Panc1 (cell line): ENCODE measurements around the genes CLP1, MED19, GLYATL1 and OR4D9.

DNA sequence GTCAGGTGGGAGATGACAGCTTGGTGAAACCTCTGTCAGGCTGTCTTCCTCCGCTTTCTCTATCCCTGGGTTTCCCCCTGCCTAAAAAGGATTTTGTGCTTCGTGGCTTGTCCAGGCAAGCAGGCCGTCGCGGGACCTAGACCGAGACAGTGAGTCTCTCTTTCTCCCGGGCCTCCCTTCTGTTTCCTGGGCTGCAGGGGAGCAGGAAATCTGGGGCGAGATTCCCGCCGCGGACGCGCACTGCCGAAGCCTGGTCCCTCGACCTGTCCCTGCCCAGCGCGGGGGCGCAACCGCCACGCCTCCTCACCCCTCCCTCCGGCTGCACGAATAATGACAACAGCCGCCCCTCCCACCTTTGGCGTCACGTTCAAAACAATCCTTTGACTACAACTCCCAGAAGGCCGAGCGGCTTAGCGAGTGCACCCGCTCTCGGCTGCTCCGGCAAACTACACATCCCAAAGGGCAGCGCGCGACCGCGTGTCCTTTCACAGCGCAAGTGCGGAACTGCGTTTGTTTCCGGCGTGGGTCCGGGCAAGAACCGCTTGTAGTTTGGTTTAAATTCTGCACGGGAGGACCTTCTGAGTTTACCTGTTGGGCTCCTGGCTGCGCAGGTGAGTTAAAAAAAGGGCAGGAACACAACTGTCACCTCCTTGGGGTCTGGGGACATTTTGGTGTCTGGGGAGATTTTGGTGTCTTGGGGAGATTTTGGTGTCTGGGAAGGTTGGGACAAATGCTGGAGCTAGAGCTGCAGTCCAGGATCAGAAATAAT lies at the start of gene CLP1:
Gene CLP1 (plus strand): TSS at position 513 of the 769 bp plus-strand sequence.
- RRBS, 2 experiments, result under 1 to 5% methylated on average over 8 to 15 of the region's 45 CpGs

DNA sequence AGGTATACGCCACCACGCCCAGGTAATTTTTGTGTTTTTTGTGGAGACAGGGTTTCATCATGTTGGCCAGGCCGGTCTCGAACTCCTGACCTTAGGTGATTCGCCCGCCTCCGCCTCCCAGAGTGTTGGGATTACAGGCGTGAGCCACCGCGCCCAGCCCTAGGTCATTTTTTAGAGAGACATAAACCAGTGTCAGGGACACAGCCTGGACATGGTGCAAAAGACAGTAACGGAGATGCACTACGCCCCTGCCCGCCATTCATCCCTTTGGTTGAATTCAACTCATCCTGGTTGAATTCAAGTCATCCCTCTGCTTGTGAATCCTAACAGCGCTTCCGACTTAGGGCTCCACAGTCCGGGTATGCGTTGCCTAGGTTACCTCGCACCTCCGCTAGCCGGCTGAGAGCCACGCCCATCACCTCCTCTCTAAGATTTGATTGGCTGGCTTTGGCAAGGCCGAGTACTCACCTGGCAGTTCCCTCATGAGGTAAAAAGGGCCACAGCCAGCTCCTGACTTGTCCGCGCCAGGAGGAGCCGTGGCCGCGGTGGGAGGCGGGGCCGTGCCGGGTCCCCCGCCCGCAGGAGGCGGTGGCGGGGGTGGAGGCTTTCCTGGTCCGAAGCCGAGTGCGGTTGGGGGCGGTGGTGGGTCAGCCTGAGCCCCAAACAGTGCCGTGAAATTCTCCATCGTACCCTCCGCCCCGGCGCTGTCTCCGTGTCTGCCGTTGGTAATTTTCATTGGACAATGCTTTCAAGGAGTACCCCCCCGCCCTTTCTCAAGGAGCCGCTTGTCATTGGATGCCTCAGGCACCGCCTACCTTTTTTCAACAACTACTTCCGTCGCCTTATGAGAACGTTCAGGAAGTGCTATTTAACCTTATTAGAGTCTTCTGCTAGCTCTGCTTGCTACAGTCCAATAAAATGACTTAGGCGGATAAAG lies at the start of gene MED19:
Gene MED19 (minus strand): TSS at position 721 of the 937 bp plus-strand sequence.
- RRBS, 2 experiments, result 0 to 11% methylated on average over 3 to 8 of the region's 52 CpGs

- RRBS, 2 experiments, result no CpG with 5 or more reads among the region's 39 CpGs
These were observed 1.4 kb upstream of the BTBD18 start for GRCh38 chr11:57752907-57753494.

GRCh38 chr11:57792821-57793519 lies 31.4 kb downstream of the CTNND1 start:
- RRBS, 2 experiments, result no CpG with 5 or more reads among the region's 2 CpGs

DNA sequence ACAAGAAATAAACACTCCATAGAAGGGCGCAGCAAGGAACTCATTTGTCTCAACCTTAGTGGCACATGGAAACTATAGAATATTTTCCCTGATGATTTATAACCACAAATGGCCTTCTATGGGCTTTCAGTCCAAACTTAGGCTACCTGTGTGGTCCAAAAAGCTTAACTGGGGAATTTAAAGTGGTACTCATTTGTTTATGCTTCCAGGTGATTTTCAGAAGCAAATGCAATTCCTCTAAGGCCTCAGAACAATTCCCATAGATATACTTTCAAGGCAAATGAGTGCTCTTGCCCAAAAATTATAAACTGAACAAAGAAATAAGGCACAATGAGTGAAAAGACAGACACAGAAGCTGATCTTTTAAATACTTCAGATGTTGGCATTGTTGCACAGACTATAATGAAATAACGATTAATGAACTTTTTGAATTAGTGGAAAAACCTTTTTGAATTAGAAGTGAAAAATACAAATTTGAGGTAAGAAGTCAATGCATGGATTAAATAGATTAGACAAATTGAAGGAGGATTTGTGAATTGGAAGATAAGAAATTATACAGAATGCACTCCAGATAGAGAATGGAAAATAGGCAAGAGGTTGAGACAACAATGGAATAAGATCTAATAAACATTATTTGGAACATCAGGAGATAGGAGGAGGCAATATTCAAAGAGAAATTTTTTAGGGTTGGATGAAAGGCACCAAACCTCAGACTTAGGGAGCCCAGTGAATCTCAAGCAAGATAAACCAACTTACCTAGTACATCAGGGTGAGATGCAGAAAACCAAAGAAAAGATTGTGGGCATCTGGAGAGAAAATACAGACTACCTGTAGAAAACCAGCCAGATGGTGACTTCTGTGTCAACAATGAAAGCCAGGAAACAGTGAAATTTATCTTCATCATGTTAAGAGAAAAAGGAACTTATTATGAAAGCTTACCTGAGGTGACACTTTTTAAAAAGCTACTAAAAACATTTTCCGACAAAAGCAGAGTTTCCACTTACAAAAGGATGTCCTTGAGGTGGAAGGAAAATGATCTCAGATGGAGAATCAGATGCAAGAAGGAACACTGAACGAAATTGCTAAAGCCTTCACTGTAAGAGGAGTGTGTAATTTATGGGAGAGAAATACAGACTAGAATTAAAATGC lies 61.4 kb downstream of the CTNND1 start:
- RRBS, 2 experiments, result no CpG with 5 or more reads among the region's 4 CpGs

GRCh38 chr11:58577938-58578654 lies 767 bp upstream of the ZFP91 start:
- RRBS, 2 experiments, result 1 to 4% methylated on average over 5 of the region's 43 CpGs

DNA sequence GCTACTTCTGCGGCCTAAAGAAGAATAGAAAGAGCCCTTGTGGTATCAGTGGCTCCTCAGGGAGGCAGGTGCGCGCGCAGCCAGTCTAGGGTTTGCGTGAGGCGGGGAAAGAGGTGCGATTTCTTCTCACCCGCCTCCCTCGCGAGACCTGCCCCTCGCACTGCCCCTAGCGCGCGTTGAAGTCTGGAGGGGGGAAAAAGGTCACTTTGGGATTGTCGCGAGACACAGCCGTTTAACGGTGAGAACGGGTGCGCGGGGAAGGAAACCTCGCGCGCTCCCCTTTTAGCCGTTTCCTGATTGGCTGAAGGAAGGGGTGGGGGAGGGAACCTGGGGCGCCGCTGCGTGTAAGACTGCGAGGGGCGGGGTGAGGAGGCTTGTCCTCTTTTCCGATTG lies 212 bp upstream of the ZFP91 start:
- RRBS, 2 experiments, result no CpG with 5 or more reads among the region's 31 CpGs

GRCh38 chr11:58610737-58611070 lies 11.8 kb upstream of the CNTF start:
- RRBS, 2 experiments, result no CpG with 5 or more reads among the region's 1 CpG

DNA sequence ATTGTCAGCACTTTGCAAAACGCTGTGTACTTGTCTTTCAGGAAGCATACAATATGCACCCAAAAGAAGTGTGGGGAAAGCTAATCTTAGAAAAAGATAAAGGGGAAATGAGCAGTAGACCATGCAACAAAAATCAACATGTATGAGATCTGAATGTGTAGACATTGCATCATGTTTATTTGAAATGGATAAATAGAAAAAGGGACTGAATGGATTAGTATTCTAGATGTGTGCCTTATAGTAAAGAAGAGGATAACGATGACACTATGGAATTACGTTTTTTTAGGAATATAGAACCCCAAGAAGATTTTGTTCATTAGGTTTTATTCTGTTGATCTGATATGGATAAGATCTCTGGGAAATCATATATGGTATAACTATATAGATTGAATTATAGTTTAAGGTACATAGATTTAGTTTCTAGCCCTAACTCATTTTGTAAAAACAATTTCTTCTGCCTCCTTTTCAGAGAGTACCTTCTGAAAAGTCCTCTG lies 4.7 kb downstream of the CNTF start:
- RRBS, 2 experiments, result no CpG with 5 or more reads among the region's 3 CpGs

DNA sequence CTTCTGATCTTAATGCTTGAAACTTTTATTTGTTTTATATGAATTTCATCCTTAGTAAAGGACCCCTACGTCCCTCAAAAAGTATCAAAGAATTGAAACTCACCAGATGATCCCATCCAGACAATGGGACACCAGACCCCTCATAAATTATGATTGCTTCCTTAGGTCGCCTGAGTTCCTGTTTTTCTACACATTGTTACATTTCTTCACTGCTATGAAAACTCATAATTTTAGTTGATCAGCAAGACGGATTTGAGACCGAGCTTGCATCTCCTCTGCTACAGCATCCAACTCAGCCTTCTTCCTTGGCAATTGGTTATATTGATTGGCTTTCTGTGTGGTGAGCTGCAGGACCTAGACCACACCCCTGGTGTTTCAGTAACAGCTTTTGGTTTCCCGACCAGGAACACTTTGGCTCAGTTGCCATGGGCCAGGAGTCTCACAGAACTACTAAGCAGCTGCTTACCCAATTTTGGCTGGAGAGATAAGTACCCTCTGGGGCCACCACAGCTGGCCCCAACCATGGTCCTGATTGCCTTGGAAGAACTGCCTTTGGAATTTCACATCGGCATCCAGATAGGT lies at the start of gene GLYATL1:
Gene GLYATL1 (plus strand): TSS at position 418 of the 582 bp plus-strand sequence.
- RRBS, 2 experiments, result no CpG with 5 or more reads among the region's 6 CpGs

GRCh38 chr11:59062940-59063457 lies 23.1 kb upstream of the GLYATL1B start:
- RRBS, 2 experiments, result 73 to 76% methylated on average over 6 of the region's 34 CpGs

DNA sequence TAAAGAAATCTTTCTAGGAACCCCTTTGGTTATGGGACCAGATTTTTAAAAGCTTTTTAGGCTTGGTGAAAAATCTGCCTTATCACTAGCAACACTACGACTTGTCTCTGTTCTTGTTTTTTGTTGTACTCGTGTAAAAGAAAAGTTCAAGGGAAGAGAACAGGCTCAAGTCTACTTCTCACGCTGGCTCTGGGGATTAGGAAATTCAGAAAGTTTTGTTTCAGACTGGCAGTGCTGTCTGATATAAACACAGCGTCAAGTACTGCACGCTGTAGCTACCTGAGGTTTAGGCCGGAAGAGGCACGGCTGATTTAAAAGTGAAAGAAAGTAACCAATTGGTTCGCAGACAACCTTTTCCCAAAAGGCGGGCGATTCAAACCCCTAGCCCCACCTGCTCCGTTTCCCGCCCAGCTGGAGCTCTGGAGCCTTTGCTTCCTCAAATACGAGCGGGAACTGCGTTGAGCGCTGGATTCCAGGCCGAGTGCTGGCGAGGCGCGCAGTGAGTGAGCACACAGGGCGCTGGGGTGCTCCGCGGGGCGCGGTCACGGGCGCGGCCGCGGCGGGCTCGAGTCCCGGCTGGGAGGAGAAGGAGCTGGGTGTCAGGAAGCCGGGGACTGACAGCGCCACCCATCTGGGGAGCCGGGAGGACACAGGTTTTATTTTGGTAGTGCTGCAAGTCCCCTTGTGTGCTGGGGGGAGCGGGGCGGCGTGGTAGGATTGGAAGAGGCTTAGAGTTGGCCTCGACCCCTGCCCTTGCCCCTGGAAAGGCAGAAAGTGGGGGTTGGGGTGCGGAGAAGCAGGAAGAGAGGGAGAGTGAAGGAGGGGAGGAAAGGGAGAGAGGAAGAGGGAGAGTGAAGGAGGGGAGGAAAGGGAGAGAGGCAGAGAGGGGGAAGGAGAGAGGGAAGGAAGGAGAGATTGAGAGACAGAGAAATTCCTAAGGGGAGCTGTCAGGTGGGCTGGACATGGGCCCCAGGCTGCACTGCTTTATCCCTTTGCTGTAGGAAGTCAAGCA lies 2.0 kb downstream of the FAM111A start:
- RRBS, 2 experiments, result 43% methylated on average over 1 of the region's 41 CpGs; no CpG with 5 or more reads in 1 of the 2 experiments

- RRBS, 2 experiments, result no CpG with 5 or more reads among the region's 11 CpGs
These were observed 14.7 kb downstream of the MPEG1 start for GRCh38 chr11:59198010-59198447.

GRCh38 chr11:59208788-59209247 lies 3.9 kb downstream of the MPEG1 start:
- RRBS, 2 experiments, result no CpG with 5 or more reads among the region's 4 CpGs

GRCh38 chr11:59511202-59511662 lies at the start of gene OR4D9:
Gene OR4D9, plus strand, starts transcription at chr11:59511539.
- RRBS, 2 experiments, result no CpG with 5 or more reads among the region's 1 CpG

DNA sequence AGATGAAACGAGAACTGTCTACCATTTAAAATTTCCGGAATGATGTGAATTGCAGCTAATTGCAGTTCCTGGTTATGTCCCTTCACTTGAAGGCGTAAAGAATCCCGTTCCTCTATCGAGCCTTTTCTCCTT lies 40.0 kb downstream of the OR4D9 start:
- RRBS, 2 experiments, result no CpG with 5 or more reads among the region's 5 CpGs

- RRBS, 2 experiments, result no CpG with 5 or more reads among the region's 12 CpGs
These were observed 14.0 kb downstream of the OSBP start for GRCh38 chr11:59601178-59602280.

- RRBS, 2 experiments, result no CpG with 5 or more reads among the region's 1 CpG
These were observed 11.9 kb downstream of the OSBP start for GRCh38 chr11:59603728-59604107.

- RRBS, 2 experiments, result no CpG with 5 or more reads among the region's 4 CpGs
These were observed 17.9 kb downstream of the STX3 start for GRCh38 chr11:59773144-59773428.

- RRBS, 2 experiments, result no CpG with 5 or more reads among the region's 5 CpGs
These were observed 22.7 kb downstream of the STX3 start for GRCh38 chr11:59777620-59778593.